ENCODE measurements around the genes EHD2 and TPRX1.

DNA sequence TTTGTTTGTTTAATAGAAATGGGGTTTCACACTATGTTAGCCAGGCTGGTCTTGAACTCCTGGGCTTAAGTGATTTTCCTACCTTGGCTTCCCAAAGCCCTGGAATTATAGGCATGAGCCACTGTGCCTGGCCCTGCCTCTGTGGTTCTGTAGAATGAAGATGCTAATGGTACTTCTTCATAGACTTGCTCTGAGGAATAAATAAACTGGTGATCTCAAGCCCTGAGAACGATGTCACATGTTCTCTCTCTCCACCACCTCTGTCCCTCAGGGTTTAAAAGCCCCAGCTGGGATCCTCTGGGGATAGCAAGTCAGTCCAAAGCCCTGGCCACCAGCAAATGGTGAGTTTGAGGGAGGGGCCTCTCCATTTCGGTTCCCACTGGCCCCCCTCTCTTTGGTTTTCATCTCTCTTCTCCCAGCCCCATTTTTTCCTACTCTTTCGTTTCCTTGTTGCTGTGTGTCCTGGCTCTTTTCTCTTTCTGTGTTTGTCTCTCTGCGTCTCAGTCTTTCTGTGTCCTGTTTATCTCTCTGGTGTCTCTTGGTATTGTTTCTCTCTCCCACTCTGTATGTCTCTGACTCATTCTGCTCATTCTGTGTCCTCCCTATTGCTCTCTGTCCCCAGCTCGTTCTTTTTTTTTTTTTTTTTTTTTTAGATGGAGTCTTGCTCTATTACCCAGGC is 3.0 kb downstream of the INAFM1 start:
- PRO-cap: no peak
CAGE:
- cytosol, long polyA minus RNA: no peak
- cytosol, long polyA plus RNA: no peak
- long polyA plus RNA: no peak
- nucleus, long polyA minus RNA: no peak
- nucleus, long polyA plus RNA: no peak

DNA sequence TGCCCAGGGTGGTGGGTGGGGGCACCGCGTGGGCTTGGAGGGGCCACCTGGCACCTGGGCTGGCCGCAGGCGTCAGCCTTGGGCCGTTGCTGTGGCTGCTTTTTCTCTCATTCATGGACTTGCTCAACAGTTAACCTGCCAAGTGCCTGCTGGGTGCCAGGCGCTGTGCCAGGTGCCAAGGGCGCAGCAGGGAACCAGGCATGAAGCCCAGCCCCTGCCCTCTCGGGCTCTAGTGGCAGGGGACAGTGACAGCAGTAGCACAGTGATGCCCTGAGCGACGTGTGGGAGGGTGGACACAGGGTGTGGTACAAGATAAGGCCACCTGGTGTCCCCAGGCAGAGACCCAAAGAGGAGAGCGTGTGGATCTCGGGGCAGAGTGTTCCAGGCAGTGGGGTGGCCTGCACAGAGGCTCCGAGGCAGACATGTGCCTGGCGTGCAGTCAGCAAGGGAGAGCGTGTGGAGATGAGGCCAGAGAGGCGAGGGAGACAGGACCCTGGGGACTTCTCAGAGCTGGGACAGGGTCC is 28.2 kb downstream of the DHX34 start:
- PRO-cap: no peak
CAGE:
- cytosol, long polyA minus RNA: no peak
- cytosol, long polyA plus RNA: no peak
- long polyA plus RNA: no peak
- nucleus, long polyA minus RNA: no peak
- nucleus, long polyA plus RNA: no peak

DNA sequence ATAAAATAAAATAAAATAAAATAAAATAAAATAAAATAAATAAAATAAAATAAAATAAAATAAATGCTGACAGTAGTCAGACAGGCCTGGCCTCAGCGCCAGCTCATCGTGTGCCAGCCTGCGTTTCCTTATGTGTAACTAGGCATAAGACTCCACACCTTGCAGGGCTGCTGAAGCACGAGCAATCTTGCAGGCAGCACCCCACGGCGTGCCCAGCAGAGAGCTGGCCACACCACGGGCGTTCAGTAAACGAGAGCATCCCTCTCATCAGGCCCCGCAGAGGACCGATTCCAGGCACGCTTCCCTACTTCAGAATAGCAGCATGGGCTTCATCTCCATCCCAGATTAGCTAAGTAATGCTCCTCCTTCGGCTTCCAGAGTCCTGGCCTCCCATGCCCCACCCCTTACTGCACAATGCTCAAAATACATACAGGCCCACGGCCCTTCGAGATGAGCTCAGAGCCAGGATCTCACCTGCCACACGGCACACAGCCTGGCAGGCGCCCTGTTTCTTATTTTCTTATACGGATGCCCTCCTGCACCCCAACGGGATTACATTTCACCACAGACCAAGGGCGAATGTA is 5.5 kb downstream of the NAPA start:
- PRO-cap: no peak
CAGE:
- cytosol, long polyA minus RNA: no peak
- cytosol, long polyA plus RNA: no peak
- long polyA plus RNA: no peak
- nucleus, long polyA minus RNA: no peak
- nucleus, long polyA plus RNA: no peak

DNA sequence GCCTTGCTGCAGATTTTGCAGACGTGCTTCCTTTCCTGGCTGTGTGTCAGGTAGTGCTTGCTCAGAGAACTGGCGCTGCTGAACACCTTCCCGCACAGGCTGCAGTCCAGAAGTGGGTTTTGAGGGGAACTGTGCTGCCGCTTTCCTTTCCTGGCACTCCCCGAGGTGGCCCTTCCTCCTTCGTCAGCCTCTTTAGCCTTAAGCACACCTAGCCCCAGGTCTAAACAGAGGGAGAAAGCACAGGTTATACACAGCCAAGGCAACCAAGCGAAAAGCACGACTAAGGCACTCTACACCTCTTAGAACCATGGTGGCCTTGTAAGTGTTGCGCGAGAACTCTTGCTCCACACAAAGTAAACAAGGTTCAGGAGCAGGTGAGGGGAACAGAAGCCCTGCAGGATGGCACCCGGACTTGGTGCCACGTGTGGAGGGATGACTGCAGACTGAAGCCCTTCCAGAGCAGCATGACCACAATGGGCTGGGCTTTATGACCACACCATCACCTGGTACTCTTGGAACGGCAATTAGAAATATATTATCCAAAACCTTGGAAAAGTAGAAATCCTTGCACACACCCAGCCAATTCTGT is 23.6 kb downstream of the ZNF541 start:
- PRO-cap: no peak
CAGE:
- cytosol, long polyA minus RNA: no peak
- cytosol, long polyA plus RNA: no peak
- long polyA plus RNA: no peak
- nucleus, long polyA minus RNA: no peak
- nucleus, long polyA plus RNA: no peak

- PRO-cap: bidirectional peak, plus-strand start at chr19:47608204, minus-strand start at chr19:47608188; bidirectional peak, plus-strand start at chr19:47609137, minus-strand start at chr19:47608629
CAGE:
- cytosol, long polyA minus RNA: no peak
- cytosol, long polyA plus RNA: no peak
- long polyA plus RNA: start-site peak on the minus strand at chr19:47608629-47608633, 24 and 43 reads in 2 replicates
- nucleus, long polyA minus RNA: start-site peak on the plus strand at chr19:47608143-47608239, 12 reads; start-site peak on the minus strand at chr19:47608531-47608681, 31 reads
- nucleus, long polyA plus RNA: no peak
Measured at GRCh38 chr19:47607850-47608793, 812 bp upstream of the BICRA start.

DNA sequence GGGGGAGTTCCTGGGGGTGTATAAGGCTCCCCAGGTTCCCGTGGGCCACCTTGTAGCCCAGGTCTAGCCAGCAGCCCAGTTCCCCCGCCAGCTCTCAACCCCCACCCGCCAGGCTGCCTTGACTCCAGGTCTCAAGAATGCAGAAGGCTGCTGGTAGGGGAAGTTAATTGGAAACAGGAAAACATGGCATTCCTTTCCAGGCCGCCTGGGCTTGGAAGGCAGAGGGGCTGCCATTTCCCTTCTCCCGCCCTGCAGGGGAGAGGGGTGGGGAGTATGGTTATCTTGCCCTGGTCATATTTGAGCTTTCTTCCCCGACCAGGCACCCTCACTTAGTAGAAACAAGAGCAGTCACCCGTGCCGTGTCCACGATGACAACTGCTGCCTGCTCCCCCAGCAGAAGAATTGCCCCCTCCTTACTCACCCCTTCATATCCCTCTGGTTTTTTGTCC is 4.3 kb downstream of the BICRA start:
- PRO-cap: bidirectional peak, plus-strand start at position 325 of the sequence, minus-strand start at position 139 of the sequence
CAGE:
- cytosol, long polyA minus RNA: no peak
- cytosol, long polyA plus RNA: no peak
- long polyA plus RNA: no peak
- nucleus, long polyA minus RNA: no peak
- nucleus, long polyA plus RNA: no peak

GRCh38 chr19:47673699-47674225 is 39.5 kb upstream of the EHD2 start:
- PRO-cap: no peak
CAGE:
- cytosol, long polyA minus RNA: no peak
- cytosol, long polyA plus RNA: no peak
- long polyA plus RNA: no peak
- nucleus, long polyA minus RNA: no peak
- nucleus, long polyA plus RNA: no peak

- PRO-cap: bidirectional peak, plus-strand start at chr19:47713422, minus-strand start at chr19:47713422
CAGE:
- cytosol, long polyA minus RNA: start-site peak on the plus strand at chr19:47713404-47713466, 192 reads
- cytosol, long polyA plus RNA: start-site peak on the plus strand at chr19:47713413-47713455, 449 and 575 reads in 2 replicates
- long polyA plus RNA: start-site peak on the plus strand at chr19:47713419-47713451, 1,311 and 992 reads in 2 replicates
- nucleus, long polyA minus RNA: start-site peak on the plus strand at chr19:47713421-47713455, 1,445 reads
- nucleus, long polyA plus RNA: start-site peak on the plus strand at chr19:47713395-47713455, 142 and 759 reads in 2 replicates
Measured at GRCh38 chr19:47712998-47713605, at the start of gene EHD2. EHD2 (plus strand) TSS chr19:47713422.

DNA sequence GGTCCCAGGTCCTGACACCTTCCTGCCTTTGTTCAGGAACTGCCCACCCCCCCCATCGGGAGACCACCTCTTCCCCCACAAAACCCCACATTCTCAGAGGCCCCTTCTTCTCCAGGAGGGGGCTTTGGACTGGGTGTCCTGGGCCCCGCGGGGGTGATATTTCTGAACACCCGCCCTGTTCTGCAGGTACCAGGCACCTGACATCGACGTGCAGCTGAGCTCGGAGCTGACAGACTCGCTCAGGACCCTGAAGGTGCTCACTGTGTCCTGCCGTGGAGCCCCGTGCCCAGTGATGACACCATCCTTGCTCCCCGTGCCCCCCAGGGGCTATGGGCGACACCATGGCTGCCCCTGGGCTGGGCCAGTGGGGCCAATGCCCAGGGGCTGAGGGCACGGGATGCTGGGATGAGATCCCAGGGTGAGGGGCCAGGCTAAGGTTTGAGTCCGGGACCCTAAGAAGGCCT is 10.3 kb downstream of the NOP53 start:
- PRO-cap: no peak
CAGE:
- cytosol, long polyA minus RNA: no peak
- cytosol, long polyA plus RNA: no peak
- long polyA plus RNA: no peak
- nucleus, long polyA minus RNA: no peak
- nucleus, long polyA plus RNA: no peak

DNA sequence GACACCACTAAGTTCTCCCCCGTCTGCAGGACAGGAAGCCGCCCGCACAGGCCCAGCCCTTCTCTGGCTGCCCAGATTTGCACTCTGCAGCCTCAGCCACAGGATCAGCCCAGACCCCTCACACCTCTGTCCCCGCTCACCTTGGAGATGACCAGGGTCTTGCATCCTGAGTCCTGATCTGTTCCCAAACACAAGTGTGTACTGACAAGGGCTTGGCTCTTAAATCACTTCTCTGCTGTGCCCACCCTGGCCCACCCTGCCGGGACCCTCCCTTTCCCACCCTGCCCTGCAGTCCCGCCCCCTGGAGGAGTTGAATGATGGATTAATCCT is at the start of gene TPRX1:
Gene TPRX1 (minus strand): TSS at position 177 of the 330 bp plus-strand sequence.
- PRO-cap: no peak
CAGE:
- cytosol, long polyA minus RNA: no peak
- cytosol, long polyA plus RNA: no peak
- long polyA plus RNA: no peak
- nucleus, long polyA minus RNA: no peak
- nucleus, long polyA plus RNA: no peak

GRCh38 chr19:48064616-48064891 is 20.7 kb upstream of the CABP5 start:
- PRO-cap: no peak
CAGE:
- cytosol, long polyA minus RNA: no peak
- cytosol, long polyA plus RNA: no peak
- long polyA plus RNA: no peak
- nucleus, long polyA minus RNA: no peak
- nucleus, long polyA plus RNA: no peak

DNA sequence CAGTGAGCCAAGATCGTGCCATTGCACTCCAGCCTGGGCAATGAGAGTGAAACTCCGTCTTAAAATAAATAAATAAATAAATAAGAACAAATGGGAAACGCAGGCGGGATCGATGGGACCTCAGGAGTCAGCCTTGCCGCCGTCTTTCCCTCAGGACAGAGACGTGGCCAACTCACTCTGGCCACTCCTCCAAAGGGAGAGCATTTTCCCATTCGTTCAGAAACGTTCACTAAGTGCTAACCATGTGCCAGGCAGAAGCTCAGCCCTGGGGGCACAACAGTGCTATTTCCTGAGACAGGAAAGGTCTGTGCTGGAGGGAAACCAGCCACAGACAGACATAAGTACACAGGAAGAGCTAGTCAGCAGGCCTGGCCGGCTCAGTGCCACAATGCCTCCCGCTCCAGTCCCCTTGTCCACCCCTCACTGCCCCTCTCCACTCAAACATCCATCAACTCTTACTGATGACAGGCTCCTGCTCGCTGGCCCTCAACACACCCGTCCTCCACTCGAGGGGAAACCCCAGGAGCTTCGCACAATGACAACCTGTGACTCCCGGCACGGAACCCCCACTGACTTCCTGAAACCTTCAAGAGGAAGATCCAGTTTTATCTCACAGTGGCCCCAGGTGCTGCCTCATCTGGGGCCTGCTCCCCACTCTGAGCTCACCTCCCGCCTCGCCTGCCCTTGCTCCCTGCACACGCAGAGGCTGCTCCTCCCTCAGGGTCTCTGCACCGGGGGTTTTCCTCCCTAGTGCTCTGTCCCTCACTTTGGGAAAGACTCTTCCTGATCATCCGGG is 11.3 kb upstream of the PLA2G4C start:
- PRO-cap: bidirectional peak, plus-strand start at position 338 of the sequence, minus-strand start at position 147 of the sequence
CAGE:
- cytosol, long polyA minus RNA: no peak
- cytosol, long polyA plus RNA: no peak
- long polyA plus RNA: no peak
- nucleus, long polyA minus RNA: no peak
- nucleus, long polyA plus RNA: no peak

DNA sequence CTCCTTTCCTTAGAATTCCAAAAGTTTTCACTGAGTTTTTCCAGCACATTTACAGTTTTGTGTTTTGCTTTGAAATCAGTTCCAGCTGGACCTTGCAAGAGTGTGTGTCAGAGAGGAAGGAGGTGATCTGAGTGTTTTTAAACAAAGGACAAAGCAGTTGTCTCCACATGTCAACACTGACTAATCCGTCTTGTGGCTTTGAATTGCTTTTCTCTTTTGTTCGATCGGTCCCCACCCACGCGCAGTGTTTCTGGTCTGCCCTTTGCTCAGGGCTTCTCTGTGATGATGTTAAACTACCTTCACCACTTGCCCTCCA is 13.2 kb upstream of the PLA2G4C start:
- PRO-cap: bidirectional peak, plus-strand start at position 215 of the sequence, minus-strand start at position 129 of the sequence
CAGE:
- cytosol, long polyA minus RNA: no peak
- cytosol, long polyA plus RNA: no peak
- long polyA plus RNA: no peak
- nucleus, long polyA minus RNA: no peak
- nucleus, long polyA plus RNA: no peak

DNA sequence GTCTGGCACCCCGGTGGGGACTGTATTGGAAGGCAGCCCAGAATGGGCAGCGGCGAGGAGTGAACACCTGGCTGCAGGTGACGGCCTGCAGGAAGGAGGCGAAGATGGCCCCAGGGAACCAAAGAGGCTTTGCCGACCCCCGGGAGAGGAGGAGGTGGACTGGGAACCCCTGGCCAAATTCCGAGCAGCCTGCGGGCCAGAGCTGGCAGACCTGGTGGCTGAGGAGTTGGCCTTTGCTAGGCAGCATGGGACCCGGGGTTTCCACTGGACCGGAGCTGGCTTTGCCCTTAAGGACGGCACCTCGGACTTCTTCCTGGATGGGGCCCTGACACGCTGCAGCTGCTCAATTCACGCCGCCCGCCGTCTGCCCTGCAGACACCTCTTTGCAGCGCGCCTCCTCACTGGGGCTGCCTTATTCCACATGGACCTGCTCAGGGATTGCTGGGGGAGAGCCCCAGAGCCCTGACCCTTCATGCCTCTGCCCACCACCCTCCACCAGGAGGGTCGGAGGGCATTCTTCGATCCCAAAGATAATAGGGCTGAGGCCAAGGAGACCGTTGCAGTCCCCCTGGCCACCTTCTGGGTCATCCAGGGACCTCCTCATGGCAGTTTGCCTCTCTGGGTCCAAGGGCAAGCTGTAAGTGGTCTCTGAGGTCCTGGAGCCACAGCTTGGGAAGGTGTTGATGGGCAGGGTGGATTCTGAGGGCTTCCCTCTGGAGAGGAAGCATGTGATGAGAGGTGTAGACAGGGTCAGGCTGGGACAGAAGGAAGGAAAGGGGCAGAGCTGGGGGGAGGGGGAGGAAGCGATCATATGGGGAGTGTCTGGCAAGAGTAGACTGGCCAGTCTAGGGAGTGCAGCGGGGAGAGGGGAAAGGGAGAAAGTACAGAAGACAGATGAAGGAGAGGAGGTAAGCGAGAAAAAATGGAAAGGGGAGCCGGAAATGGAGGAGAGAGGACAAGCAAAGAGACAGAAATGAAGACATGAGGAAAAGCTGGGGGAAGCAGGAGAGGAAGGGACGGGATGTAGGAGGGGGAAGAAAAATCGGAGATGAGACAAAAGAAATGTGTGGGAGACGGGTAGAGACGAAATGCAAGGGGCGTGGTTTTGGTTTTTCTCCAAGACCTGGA is 26.2 kb downstream of the ZSWIM9 start:
- PRO-cap: no peak
CAGE:
- cytosol, long polyA minus RNA: start-site peak on the plus strand centred at position 796 of the sequence, 11 bp wide, 18 reads; start-site peak on the plus strand centred at position 887 of the sequence, 44 bp wide, 28 reads
- cytosol, long polyA plus RNA: start-site peak on the plus strand centred at position 848 of the sequence, 122 bp wide, 95 and 263 reads in 2 replicates
- long polyA plus RNA: start-site peak on the plus strand centred at position 833 of the sequence, 92 bp wide, 432 and 461 reads in 2 replicates
- nucleus, long polyA minus RNA: start-site peak on the plus strand centred at position 812 of the sequence, 189 bp wide, 20 reads
- nucleus, long polyA plus RNA: start-site peak on the plus strand centred at position 798 of the sequence, 17 bp wide, 48 and 29 reads in 2 replicates

DNA sequence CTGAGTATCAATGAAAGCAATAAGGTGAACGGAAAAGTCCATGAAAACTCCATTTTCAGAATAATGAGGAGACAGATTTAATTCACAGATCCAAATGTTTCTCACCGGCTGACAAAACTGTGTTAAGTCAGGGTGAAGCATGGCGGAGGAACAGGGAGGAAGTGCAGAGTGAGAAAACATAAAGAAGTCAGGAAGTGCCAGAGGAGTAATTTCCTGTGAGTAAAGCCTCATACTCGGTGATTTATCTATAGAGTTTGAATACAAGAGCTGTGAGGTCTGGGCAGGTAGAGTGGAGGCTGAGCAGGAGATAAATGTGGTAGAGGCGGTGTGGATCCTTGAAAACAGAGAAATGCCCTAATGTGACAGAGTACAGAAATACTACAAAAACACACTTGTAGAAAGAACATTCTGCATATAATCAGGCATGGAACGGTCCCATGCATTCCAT is 11.4 kb downstream of the CARD8 start:
- PRO-cap: bidirectional peak, plus-strand start at position 272 of the sequence, minus-strand start at position 152 of the sequence
CAGE:
- cytosol, long polyA minus RNA: no peak
- cytosol, long polyA plus RNA: no peak
- long polyA plus RNA: no peak
- nucleus, long polyA minus RNA: no peak
- nucleus, long polyA plus RNA: no peak

DNA sequence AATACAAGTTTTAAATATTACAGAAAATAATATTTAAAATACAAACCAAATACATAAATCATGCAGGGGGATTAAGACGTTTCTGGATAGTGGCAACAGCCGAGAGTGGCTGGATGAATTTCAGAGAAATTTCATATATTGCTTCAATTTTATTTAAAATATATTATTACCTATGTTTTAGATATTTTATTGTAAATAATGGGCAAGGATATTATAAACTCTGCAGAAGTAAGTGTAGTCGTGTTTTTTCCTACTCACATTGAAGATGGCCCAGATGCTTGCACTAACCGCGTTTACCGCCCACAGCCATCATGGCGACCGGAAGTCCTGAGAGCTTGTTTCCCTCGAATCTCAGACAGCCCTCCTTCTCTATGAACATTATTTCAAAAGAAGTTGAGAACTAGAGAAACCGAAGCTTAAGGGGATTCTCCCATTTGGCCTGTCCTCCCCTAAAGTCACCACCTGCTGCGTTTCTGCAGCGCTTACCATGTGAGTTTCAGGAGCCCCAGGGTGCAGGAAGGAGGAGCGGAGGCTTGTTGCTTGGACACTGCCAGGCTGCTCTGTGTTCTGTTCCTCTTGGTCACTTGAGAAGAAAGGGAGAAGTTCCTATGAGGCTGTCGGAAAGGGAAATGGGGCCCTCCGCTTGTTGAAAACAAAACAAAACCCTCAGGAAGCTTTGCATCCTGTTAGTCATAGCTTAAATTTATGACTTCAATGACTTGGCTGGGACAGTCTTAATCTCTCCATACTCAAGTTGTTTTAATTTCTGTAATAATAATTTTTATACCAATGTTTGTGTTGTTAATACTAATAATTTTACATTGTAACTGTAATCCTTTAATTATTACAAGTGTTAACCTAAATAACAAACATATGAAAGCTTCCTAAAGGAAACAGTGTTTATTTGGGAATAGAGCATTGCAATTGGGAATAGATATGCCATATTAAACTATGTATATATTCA is 6.2 kb downstream of the CARD8 start:
- PRO-cap: bidirectional peak, plus-strand start at position 700 of the sequence, minus-strand start at position 549 of the sequence
CAGE:
- cytosol, long polyA minus RNA: start-site peak on the minus strand centred at position 561 of the sequence, 9 bp wide, 69 reads
- cytosol, long polyA plus RNA: start-site peak on the minus strand centred at position 577 of the sequence, 59 bp wide, 712 and 677 reads in 2 replicates
- long polyA plus RNA: start-site peak on the minus strand centred at position 558 of the sequence, 102 bp wide, 670 and 1,248 reads in 2 replicates
- nucleus, long polyA minus RNA: start-site peak on the minus strand centred at position 574 of the sequence, 116 bp wide, 3,407 reads
- nucleus, long polyA plus RNA: start-site peak on the minus strand centred at position 590 of the sequence, 84 bp wide, 1,697 and 2,927 reads in 2 replicates

DNA sequence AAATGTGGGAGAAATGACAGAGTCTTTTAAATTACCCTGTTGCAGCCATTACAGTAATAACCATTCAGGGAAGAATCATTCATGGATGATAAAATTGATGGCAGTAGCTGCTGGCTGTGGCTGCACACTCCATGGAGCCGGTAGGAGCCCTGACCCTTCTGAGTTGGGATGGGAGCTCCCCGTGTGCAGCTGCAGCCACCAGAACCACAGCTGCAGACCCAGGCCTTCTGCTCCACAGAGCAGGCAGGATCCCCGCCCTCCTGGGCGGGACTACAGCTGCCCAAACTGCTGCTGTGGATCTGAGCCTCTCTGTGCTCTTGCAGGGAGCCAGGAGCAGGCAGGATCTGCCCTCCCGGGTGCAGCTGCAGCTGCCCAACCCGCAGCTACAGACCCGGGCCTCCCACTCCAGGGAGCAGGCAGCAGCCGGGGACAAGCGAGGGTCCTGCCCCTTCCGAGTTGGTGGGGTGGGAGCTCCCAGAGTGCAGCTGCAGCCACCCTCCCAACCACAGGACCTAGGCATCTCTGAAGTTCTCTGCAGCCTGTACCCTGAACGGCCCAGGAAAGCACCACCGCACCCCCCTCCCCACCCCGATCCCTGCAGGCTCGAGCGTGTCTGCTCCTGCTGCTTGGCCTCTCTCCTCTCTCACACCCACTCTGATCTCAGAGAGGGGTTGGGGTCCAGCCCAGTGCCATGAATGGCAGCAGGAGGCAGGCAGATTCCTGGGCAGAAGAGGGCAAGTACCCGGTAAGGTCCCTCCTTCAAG is 13.1 kb downstream of the ODAD1 start:
- PRO-cap: no peak
CAGE:
- cytosol, long polyA minus RNA: no peak
- cytosol, long polyA plus RNA: no peak
- long polyA plus RNA: no peak
- nucleus, long polyA minus RNA: no peak
- nucleus, long polyA plus RNA: no peak

DNA sequence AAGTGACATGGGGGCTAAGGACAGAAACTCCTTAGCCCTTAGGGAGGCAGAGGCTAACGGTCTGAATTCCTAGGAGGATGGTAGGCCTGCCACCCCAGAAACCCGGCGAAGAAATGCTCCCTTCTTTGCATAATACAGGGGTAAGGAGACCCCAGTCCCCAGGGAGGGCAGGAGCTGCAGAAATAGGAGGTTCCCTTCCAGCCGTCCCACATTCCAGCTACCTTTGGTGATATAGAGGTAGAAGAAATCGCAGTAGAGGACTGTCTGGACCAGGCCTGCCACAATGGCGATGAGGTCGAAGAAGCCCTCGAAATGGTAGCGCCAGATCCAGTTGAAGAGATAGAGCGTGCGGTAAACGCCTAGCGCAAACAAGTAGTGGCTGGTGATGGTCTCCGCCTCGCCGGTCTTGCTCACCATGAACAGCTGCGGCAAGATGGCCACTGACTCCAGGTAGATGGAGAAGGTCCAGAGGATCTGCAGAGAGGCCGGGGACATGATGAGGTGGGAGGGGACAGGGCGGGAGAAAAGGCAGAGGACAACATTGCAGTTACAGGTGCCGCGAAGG is 7.3 kb downstream of the KDELR1 start:
- PRO-cap: no peak
CAGE:
- cytosol, long polyA minus RNA: no peak
- cytosol, long polyA plus RNA: no peak
- long polyA plus RNA: no peak
- nucleus, long polyA minus RNA: no peak
- nucleus, long polyA plus RNA: no peak

DNA sequence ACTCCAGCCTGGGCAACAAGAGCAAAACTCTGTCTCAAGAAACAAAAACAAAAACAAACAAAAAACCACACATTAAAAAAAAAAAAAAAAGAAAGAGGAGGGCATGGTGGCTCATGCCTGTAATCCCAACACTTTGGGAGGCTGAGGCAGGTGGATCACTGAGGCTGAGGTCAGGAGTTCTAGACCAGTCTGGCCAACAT is 19.2 kb downstream of the GRIN2D start:
- PRO-cap: no peak
CAGE:
- cytosol, long polyA minus RNA: no peak
- cytosol, long polyA plus RNA: no peak
- long polyA plus RNA: no peak
- nucleus, long polyA minus RNA: no peak
- nucleus, long polyA plus RNA: no peak

GRCh38 chr19:48489721-48490038 is 20.5 kb downstream of the CYTH2 start:
- PRO-cap: no peak
CAGE:
- cytosol, long polyA minus RNA: no peak
- cytosol, long polyA plus RNA: no peak
- long polyA plus RNA: no peak
- nucleus, long polyA minus RNA: no peak
- nucleus, long polyA plus RNA: no peak

Measured in endothelial cell of umbilical vein (primary cell).